ENCODE measurements around the gene CHP1.

DNA sequence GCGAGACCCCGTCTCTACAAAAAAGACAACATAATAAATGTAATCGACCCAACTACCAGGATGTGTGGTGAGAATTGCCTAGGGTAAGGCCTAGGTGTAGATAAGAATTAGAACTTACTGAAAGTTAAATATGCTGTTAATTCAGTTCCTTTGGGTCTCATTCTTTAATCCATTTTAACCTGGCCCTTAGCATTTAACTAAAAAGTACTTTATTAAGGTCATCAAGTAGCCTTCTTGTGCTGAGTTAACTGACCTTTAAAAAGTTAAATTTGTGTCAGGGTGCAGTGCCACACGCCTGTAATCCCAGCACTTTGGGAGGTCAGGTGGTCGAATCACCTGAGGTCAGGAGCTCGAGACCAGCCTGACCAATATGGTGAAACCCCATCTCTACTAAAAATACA is 1.1 kb upstream of the INO80 start:
- RRBS = no CpG with 5 or more reads among the region's 6 CpGs

DNA sequence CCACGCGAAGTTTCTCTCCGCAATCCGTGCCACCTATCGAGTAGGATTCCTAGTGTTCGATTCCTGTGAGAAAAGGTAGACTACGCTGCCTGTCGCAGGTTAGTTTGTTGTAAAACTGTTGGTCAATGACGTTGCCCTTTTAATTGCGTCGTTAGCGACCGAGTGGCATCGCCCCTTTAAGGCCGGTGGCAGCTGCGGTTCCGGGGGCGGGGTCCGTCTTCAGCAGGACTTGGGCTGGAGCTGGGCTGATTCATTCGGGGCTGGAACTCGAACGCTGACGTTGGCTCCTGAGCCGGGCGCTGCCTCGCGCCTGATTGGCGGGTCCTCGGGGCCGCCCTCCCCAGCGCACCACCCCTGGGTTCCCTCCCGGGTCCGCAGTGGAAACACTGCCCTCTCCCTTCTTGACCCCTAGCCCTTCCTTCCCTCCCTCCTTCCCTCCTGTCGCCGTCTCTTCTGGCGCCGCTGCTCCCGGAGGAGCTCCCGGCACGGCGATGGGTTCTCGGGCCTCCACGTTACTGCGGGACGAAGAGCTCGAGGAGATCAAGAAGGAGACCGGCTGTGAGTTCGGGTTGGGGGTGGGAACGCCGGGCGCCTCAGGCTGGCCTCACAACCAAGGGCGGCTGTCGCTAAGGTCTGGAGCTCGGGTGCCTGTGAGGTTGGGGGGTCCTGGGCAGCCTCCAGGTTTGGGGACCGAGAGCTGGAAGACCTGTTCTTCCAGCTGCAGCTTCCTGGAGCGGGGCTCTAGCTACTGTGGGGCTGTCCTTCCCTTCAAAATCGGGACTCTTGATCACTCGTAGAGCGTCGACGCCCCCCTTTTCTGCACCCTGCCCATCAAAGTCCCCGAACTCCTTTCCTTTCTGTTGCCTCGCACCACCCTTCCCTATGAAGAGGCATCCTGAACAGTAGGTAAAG is at the start of gene CHP1:
TSS of gene CHP1 (plus strand) at position 377 of the 912 bp plus-strand sequence.
- RRBS = under 1% methylated on average over 22 of the region's 63 CpGs

GRCh38 chr15:41282861-41283431 is 49.4 kb downstream of the OIP5 start:
- RRBS = no CpG with 5 or more reads among the region's 9 CpGs

GRCh38 chr15:41333059-41333659 is 478 bp downstream of the NUSAP1 start:
- RRBS = no CpG with 5 or more reads among the region's 27 CpGs

DNA sequence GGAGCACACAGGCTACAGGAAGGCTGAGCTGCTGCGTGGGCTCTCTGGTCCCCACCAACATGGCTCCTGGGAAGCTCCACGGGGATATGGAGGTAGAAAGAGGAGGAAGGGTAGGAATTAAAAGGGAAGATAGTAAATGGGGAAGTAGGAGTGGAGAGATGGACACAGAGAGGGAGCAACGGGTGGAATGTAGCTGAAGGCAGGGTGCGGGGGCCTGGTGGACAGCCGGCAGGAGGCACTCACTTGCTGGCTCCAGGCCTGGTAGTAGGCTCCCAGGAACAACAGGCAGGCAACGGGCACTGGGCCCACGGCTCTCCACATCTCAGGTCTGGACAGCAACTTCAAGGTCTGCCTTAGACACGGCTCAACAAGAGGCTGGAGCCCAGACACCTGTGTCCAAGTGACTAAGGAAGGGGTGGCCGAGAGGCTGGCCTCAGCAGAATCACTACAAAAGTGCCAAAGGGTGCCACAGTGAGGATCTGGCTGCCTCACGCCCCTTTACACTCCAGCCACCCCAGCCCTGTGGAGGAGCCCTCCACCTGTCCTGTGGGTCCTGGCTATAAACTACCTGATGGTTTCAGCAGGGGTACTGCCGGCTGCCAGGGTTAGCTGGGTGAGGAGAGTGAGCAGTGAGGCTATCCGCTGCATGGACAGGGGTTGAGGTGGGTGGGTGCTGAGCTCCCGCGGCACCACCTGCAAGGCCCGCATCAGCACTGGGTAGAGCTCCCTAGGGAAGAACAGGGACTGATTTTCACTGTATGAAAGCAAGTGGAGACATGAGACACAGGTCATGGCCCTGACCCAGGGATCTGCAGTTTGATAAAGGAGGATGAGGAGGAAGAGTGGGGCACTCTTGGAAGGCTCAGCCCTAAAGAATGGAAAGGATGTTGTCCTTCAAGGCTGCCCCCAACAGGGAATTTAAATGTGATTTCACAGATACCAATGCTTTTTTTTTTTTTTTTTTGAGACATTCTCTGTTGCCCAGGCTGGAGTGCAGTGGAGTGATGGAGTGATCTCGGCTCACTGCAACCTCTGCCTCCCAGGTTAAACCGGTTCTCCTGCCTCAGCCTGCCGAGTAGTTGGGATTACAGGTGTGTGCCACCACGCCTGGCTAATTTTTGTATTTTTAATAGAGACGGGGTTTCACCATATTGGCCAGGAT is 10.3 kb upstream of the LTK start:
- RRBS = no CpG with 5 or more reads among the region's 20 CpGs

DNA sequence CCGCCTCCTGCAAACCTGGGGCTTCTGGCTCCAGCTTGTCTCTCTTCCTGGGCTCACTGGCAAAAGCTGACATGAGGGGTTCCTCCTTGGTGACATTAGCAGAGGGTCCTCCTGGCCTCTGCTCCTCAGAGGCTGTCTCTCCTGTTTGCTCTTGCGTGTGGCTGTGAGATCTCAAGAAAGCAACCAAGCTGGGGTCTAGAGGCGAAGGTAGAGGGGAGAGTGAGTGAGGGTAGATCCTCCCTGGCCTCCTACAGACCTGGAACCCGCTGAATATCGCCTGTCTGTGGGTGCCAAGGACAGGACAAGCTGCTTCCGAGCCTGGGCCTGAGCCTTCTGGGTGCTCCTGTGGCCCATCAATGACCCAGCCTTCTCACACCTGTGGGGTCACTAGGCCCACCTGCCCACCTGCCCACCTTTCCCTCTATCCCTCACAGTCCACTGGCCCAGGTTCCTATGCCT is 13.0 kb downstream of the RPAP1 start:
- RRBS = no CpG with 5 or more reads among the region's 6 CpGs

GRCh38 chr15:41560933-41561783 is 2.1 kb downstream of the TYRO3 start:
- RRBS = no CpG with 5 or more reads among the region's 18 CpGs

GRCh38 chr15:41899958-41900505 is 6.2 kb upstream of the SPTBN5 start:
- RRBS = no CpG with 5 or more reads among the region's 4 CpGs

- RRBS = no CpG with 5 or more reads among the region's 4 CpGs
Observed at GRCh38 chr15:41915232-41915567, 21.3 kb upstream of the SPTBN5 start.

- RRBS = 91% methylated on average over 5 of the region's 24 CpGs
Observed at GRCh38 chr15:41916241-41917134, 22.6 kb upstream of the SPTBN5 start.

DNA sequence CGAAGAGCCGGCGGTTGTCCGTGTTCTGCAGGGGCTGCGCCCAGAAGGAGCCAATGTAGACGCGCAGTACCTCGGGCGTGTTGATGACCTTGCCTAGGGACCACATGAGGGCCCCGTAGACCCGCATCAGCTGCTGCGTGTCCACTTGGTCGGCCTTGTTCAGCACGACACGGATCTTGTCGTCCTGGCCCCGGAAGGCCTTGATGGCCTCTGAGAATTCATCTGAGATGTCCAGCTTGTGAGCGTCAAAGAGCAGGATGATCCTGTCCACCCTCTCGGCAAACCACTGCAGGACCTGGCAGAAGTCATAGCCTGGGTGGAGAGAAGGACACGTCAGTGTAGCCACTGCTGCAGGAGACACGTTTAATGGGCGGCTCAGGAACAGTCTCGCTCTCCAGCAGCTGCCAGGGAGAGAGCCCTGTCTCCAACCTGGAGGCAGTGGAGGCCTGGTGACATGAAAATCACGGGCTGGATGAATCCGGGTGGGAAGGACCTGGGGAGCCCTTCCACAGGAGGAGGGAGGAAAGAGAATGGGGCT is 25.5 kb upstream of the SPTBN5 start:
- RRBS = no CpG with 5 or more reads among the region's 25 CpGs

GRCh38 chr15:41921629-41922180 is 27.9 kb upstream of the SPTBN5 start:
- RRBS = no CpG with 5 or more reads among the region's 7 CpGs

- RRBS = no CpG with 5 or more reads among the region's 11 CpGs
Observed at GRCh38 chr15:41925072-41926160, 31.6 kb upstream of the SPTBN5 start.

- RRBS = no CpG with 5 or more reads among the region's 10 CpGs
Observed at GRCh38 chr15:41934580-41935356, 37.6 kb downstream of the EHD4 start.

- RRBS = no CpG with 5 or more reads among the region's 13 CpGs
Observed at GRCh38 chr15:41945728-41946268, 26.6 kb downstream of the EHD4 start.

- RRBS = no CpG with 5 or more reads among the region's 8 CpGs
Observed at GRCh38 chr15:41950345-41950904, 21.9 kb downstream of the EHD4 start.

GRCh38 chr15:41951422-41951878 is 20.9 kb downstream of the EHD4 start:
- RRBS = no CpG with 5 or more reads among the region's 2 CpGs

GRCh38 chr15:42084444-42085242 is 9.7 kb downstream of the PLA2G4D start:
- RRBS = no CpG with 5 or more reads among the region's 29 CpGs

DNA sequence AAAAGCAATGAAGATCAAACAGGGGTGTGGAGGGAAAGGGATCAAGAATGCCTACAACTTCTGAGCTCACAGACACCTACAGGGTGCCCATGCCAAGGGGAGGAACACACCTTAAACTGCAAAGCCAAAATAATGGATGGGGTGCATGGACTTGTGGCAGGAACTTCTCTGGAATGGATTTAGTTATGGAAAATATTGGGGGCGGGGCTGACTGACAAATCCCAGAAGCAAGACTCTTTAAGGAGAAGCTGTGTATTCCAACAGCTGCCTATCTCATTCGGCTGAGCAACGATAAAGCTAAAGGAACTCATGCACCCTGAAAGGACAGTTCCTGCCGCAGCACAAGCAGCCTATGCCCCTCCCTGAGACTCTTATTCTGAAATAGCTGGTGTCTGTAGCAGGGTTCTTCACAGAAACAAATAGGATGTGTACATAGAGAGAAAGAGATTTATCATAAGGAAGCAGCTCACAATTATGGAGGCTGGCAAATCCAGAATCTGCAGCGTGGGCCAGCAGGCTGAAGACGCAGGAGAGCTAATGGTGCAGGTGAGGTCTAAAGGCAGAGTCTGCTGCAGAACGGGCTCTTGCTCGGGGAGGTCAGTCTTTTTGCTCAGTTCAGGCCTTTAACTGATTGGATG is 24.5 kb upstream of the PLA2G4D start:
- RRBS = no CpG with 5 or more reads among the region's 8 CpGs

All from skeletal muscle cell (primary cell).